Umbilical cord (tissue), 2 donors: ENCODE measurements around a stretch of chr12.

- RAMPAGE, long total RNA, result no peak
Measured at GRCh38 chr12:110079333-110080206, 31.2 kb upstream of the C12orf76 start.

DNA sequence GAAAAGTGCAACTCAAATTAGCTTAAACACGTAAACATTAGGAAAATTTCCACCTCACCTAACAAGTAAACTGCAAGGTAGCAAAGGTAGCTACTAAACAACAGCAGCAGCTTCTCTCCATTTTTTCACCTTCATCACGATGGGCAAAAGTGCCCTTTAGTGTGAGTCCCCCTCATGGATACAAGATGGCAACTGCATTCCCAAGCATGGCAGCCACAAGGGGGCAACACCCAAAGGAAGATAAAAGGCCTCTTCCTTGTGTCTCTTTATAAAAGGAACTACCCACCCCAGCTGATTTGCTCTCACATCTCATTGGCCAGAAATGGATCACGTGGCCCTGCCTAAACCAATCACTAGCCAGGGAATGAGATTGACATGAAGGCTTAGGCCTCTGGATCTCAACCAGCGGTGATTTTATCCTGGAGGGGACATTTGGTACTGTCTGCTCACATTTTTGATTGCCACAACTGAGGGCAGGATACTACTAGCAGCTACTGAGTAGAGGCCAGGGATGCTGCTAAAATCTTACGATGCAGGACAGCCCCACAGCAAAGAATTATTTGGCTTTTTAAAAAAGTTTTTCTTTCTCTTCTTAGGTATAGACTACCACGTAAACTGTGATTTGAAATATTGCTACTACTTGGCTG, 21.9 kb upstream of the IFT81 start:
- RAMPAGE, long total RNA, result no peak

- RAMPAGE, long total RNA, result no peak
Measured at GRCh38 chr12:110246469-110246841, 34.6 kb upstream of the ATP2A2 start.

DNA sequence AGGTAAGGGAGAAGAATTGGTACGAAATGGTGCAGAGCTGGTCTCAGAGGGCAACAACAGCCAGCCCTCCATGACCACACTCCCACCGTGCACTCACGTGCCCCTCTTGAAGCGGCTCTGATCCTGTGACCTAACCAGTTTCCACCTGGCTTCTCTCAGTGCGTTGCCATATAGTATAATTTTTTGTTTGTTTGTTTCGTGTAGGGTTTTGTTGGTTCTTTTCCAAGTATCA, 1.4 kb upstream of the ATP2A2 start:
- RAMPAGE, long total RNA, result no peak

DNA sequence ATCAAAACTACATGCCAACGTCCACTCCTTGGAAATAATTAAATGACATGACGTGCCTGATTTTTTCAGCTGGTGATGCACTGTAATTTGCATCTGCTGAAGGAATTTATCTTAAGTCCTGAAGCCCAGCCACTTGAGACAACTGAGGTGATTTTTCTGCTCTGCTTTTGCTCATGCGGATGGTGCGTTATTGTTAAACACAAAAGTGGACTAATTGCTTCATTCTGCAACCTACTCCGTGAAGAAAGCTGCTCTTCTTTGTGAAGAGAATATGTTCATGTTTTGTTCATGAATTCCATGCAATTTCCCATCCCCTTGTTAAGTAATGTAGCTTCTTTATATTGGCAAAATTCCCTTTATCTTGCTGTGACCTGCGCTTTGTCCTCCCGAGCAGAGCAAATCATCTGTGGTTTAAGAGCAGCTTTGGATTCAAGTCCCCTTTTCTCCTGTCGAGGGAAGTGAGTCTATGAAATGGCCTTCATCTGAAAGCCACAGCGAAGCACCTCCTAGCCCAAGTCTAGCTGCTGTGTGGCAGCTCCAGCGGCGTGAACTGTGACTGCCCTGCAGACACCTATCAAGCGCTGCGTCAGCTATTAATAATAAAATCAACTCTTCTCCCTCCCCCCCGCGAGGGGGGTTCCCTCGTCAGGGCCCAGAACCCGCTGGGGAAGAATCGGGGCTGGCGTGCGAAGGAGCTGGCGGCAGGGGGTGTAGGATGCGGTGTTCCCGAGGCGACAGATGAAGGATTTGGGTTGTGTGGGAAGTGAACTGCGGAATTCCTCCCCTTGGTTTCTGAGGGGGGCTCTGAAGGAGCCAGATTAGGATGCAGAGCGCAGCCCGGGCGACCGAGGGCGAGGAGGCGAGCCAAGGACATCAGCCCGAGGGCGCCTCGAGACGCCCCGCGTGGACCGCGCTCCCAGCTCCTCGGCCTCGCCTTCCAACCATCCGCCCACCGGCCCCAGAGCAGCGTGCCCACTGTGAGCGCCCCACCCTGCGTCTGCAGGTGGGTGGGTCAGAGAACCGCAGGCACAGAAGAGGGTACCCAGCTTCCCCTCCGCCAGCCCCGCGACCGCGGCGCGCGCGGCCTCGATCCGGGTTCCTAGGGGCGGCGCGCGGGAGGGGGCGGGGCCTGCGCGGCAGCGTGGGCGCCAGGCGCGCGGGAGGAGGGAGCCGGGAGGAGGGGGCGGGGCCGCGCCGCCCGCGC, 683 bp upstream of the ATP2A2 start:
- RAMPAGE, long total RNA, result no peak

- RAMPAGE, long total RNA, result no peak
Measured at GRCh38 chr12:110575252-110575778, 7.8 kb downstream of the PPTC7 start.

- RAMPAGE, long total RNA, result no peak
Measured at GRCh38 chr12:110590592-110591309, 7.6 kb upstream of the PPTC7 start.

DNA sequence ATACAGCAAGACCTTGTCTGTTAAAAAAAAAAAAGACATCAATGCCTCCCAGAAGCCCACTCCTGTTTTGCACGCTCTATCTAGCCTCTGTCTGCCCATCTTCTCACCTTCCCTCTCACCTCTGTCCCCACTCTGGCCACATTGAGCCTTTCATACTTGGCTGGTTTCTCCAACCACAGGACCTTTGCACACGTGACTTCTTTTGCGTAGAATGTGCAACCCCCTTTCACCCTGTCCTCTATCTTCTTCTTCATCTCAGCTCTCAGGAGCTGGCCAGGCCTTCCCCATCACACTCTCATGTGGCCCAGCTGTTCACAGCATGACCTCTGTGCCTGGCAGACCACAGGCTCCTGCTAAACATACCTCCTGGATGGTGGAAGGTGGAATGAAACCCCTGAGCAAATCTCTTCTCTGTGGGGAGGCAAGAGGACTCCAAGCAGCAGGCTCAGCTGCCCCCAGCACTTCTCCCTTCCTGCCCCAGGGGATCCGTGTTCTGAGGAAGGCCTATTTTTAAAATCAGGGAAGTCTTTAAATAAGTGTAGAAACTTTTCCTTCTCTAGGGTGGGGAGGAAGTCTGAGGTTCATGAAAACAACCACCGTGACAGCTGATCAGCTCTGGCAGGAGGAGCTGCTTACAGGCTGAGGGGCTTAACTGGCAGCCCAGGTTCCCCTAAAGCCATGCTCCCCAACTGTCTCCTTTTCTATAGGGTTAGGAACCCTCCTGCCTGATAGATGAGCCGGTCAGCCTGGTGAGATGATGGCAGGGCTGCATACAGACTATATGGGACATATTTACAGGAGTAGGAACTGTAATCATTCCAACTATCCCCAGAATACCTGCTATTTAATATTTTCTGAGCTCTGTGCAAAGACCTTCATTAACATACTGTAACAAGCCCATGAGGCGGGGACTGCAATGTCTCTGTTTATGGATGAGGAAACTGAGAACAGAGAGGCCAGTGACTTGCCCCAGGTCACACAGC, 11.4 kb downstream of the HVCN1 start:
- RAMPAGE, long total RNA, result no peak

GRCh38 chr12:110931364-110932004, 11.1 kb upstream of the MYL2 start:
- RAMPAGE, long total RNA, result no peak

GRCh38 chr12:111033669-111034039, 311 bp upstream of the CUX2 start:
- RAMPAGE, long total RNA, result no peak

DNA sequence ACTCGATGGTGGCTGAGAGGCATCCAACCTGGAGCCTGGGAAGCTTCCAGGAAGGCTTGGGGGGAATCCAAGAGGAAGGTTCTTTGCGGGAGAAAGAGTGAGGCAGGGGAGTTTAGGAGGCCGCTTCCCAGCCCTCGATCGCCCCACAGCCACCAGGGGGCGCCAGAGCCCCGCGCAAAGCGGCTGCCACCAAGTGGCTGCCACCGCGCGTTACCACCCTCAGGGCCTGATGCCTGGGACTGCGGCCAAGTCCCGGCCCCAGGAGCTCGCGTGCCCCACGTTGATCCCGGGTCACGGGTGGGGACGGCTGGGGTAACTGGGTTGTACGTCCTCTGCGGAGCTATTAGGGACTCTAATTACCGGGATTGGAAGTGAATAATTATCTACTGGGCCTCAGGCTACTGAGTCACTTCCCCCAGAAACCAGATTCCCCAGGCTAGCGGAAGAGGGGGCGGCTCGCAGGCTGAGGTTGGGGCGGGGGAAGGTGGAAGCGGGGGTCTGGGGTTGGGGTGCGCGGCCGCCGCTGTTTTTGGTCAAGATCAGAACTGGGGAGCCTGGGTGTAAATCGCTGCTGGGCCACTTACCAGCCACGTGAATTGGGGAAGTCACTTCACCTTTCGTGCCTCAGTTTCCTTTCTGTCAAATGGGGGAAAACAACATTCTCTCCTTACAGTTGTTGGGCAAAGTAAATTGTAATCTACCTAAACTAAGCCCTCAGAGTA, 8.6 kb upstream of the SH2B3 start:
- RAMPAGE, long total RNA, result no peak

DNA sequence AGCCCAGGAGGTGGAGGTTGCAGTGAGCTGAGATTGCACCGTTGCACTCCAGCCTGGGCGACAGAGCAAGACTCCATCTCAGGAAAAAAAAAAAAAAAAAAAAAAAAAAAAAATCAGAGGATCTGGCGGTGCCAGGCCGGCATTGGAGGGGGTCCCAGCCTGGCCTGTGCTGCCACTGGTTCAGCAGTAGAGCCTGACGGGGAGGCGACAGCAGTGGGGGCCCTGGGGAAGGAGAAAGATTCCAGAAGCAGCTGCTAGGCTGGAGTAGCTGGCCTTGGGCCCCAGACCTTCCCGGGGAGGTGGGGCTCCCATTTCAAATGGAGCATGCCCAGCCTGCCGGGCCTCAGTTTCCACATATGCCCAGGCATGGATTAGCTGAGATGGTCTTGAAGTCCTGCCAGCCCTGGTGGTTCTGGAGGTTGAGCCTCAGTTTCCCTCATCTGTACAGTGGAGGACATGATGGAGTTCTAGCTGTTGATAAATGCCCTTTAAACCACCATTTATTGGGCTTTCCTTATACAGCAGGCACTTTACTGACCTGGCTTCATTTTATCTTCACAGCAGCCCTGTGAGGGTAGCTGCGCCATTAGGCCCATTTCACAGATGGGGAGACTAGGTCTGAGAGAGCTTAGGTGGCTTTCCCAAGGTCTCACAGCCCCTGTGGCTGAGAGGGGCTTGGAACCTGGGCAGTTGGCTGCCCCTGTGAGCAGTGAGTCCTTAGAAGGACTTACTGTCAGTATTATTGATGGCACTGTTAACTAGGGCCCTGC, 21.8 kb downstream of the SH2B3 start:
- RAMPAGE, long total RNA, result no peak

DNA sequence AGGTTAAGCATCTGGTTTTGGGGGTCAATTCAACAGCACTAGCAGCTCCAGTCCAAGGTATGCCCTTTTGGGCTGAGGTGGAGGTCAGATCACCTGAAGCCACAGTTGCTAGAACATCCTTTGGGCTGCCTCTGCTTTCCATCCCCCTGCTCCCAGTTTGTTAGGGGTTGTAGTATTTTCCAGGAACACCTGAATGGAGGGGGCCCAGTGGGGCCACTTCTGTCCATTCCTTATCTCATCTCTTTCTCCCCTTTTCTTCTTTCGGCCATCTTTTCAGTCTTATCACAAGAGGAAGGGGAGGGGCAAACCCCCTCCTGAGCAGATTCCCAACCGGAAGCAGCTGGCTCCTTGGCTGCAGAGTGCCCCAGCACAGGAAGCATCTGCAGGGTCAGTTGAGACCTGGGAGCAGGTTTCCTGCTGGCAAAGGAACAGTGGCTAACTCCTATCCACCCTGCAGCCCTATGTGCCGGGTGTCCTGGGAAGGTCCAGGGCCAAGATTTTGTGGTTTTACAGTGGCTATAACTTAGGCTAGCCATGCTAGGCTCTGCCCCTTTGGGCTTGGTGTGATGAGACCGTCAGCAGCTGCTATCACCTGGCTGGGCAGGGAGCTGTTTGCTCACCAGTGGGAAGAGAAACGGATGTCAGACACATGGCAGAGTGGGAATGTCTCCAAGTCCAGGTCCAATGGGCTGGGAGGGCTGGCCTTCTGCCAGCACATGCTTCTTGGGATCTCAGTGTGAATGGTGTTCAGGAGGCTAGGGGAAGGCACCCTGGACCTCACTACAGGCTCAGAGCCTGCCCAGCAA, 40.3 kb downstream of the SH2B3 start:
- RAMPAGE, long total RNA, result no peak

DNA sequence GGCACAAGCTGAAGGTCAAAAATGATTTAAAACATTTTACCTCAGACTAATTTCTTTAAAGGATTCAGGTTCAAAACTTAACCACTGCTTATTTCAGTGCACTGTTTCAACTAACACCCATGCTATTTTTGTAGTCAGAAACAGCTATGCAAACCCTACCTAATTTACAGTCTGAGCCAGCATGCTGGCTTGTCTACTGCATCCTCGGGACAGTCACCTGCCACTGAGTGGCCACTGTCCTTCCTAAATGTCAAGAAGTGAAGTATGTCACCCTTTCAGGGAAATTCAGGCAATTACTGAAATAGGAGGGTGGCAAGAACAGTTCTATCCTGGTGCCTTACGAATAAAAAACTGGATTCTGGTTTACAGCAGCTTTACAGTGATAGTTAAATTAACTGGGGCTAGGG, 43.1 kb downstream of the SH2B3 start:
- RAMPAGE, long total RNA, result no peak

- RAMPAGE, long total RNA, result no peak
Measured at GRCh38 chr12:111488110-111488909, 82.6 kb downstream of the SH2B3 start.

- RAMPAGE, long total RNA, result no peak
Measured at GRCh38 chr12:111597230-111597860, 1.8 kb downstream of the ATXN2 start.

- RAMPAGE, long total RNA, result no peak
Measured at GRCh38 chr12:111761108-111761665, 5.5 kb upstream of the ALDH2 start.

GRCh38 chr12:111781024-111781475, 14.3 kb downstream of the ALDH2 start:
- RAMPAGE, long total RNA, result no peak

- RAMPAGE, long total RNA, result no peak
Measured at GRCh38 chr12:111867986-111868760, 26.1 kb downstream of the MAPKAPK5 start.

GRCh38 chr12:111888405-111888630, 46.3 kb downstream of the MAPKAPK5 start:
- RAMPAGE, long total RNA, result no peak